ENCODE measurements around the gene SLC22A17.

- PRO-cap: no peak
- RAMPAGE, long total RNA, 3 experiments: no peak in any of the 3 experiments
Measured at GRCh38 chr14:22955852-22956343, 992 bp downstream of the HAUS4 start.

GRCh38 chr14:23089763-23090253 lies 5.1 kb downstream of the ACIN1 start:
- PRO-cap: no peak
- RAMPAGE, long total RNA, 3 experiments: no peak in any of the 3 experiments

DNA sequence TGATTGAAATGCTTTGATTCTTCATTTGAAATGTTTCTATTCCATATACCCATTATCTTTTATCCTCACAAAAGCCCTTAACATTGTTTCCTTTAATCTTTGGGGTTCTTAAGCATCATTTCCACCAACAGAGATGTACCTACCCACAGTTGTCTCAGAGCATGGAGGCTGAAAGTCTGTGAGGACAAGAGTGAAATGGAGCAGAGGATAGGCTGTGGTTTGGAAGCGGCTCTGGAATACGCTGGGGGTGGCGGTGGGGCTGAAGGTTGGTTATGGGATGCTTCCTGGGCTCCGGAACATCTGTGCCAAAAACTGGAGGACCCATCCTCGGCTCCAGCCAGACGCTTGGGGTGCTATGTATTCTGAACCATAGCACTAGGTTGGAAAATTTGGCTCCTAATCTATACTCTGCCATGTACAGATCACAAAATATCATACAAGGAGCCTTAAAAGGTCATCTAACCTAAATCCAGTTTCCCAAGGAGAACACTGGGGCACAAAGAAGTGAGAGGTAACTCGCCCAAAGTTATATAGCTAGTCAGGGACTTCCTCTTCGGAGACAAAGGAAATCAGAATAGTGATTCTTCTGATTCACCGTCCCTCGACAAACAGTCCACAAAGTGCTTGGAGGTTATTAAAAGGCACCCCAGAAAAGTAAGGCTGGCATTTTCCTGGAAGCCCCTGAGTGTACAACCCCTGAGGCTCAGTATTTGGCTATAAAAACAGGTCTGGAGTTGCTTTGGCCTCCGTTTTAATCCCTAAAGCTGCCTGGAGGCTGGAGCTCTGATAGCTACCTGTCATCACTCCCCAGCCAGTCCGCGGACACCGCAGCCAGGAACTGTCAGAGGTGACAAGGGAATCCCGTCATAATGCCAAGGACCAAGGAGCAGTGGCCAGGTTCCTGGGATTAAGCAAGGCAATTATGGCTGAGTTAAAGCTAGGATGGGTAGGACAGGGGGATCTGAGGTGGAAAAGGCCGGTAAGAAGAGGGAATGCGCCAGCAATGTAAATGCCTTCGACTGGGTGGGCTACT lies 2.4 kb downstream of the PPP1R3E start:
- PRO-cap: no peak
- RAMPAGE, long total RNA, 3 experiments: no peak in any of the 3 experiments

DNA sequence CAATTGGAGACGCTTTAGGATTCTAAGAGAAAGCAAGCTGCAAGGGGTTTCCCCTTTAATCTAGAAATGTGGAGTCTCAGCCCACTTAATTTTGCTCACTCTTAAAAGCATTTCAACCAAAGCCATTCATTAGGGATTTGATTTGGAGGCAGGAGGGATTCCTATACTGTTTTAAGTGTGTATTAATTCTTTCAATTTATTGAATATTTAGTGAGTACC lies 1.3 kb downstream of the PABPN1 start:
- PRO-cap: no peak
- RAMPAGE, long total RNA, 3 experiments: no peak in any of the 3 experiments

GRCh38 chr14:23352296-23353302 lies at the start of gene SLC22A17:
Gene SLC22A17 (minus strand): TSS chr14:23352887.
- PRO-cap: unidirectional peak, minus-strand start at chr14:23352885
- RAMPAGE, long total RNA, 3 experiments: start-site peak on the minus strand in 2 of 3 experiments, at chr14:23352876-23352929 at its widest, 17 to 20 reads per replicate

GRCh38 chr14:23361218-23361962 lies 3.6 kb downstream of the EFS start:
- PRO-cap: no peak
- RAMPAGE, long total RNA, 3 experiments: no peak in any of the 3 experiments

DNA sequence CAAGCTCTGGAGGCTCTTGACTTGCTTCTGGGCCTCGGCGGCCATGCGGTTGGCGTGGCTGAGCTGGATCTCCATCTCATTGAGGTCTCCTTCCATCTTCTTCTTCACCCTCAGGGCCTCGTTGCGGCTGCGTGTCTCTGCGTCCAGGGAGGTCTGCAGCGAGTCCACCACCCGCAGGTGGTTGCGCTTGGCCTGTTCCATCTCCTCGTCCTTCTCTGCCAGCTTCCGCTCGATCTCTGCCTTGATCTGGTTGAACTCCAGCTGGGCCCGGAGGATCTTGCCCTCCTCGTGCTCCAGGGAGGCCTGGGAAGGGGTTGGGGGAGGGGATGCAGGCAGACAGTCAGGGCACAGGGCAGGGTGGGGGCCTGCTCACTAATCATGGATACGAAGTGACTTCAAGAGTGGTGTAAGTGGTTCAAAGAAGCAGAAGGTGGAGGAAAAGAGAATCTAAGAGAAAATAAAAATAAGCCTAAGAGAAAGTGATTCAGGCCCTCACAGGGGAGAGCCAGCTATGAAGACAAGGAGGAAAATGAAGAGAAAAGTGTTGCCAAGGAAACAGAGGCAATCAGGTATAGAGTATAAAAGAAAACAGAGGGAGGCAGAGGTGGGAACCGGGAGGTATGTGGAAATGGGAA lies 8.1 kb upstream of the MYH6 start:
- PRO-cap: no peak
- RAMPAGE, long total RNA, 3 experiments: no peak in any of the 3 experiments

DNA sequence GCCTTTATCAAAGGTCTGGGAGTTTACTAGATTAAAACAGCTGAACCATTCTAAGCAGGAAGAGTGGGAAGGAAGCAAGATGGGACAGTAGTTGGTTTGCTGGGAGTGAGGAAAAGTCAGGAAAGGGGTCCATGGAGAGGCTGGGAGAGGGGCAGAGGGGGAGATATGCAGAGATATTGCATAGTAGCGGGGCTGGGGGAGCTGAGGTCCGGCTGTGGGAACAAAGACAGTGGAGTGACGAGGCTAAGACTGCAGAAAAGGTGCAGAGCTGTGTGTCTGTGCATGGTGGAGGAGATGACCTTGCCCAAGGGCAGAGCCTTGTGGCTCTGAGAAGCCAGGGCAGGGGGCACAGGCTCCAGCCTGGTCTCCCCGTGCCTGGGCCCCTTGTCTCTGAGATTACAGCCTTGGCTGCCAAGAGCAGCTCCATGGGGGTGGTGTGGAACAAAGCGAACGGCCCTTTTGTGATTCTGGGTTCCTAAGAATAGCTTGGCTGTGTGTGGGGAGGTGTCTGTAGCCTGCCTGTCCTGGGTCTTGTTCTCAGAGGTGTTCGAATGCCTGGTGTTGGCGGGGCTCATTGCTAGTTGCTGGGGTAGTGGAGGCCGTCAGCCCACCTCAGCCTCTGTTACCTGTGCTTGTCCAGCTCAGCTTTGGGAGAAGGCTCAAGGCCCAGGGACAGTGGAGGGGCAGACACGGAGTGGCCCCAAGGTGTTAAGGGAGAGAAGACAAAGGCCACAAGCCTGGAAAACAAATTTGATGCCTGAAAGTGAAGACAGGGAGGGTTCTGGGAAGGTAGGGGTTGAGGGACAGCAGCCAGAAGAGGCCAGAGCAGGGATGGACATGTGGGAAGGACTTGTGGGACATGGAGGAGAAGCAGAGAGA lies 7.2 kb upstream of the MYH7 start:
- PRO-cap: no peak
- RAMPAGE, long total RNA, 3 experiments: no peak in any of the 3 experiments

DNA sequence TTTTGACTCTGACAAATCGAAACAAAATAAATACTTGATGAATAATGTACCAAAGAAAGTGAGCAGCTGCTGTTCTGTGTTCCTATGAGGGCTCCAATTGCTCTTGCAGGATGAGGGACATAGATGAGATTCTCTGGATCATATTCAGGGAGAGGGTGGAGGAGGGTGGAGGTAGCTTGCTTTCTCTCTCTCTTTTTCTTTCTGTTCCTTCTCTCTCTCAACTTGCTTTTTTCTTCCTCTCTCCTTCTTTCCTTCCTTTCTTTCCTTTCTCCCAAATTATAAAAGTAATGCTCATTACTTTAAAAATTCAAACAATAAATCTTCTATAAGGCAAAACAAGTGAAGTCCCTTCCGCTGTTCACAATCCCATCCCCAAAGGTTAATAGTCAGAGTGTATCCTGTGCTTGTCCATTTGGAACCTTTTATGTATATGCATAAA lies 8.9 kb upstream of the MYH7 start:
- PRO-cap: no peak
- RAMPAGE, long total RNA, 3 experiments: no peak in any of the 3 experiments

GRCh38 chr14:23548699-23549054 lies 2.9 kb downstream of the ZFHX2 start:
- PRO-cap: no peak
- RAMPAGE, long total RNA, 3 experiments: no peak in any of the 3 experiments

DNA sequence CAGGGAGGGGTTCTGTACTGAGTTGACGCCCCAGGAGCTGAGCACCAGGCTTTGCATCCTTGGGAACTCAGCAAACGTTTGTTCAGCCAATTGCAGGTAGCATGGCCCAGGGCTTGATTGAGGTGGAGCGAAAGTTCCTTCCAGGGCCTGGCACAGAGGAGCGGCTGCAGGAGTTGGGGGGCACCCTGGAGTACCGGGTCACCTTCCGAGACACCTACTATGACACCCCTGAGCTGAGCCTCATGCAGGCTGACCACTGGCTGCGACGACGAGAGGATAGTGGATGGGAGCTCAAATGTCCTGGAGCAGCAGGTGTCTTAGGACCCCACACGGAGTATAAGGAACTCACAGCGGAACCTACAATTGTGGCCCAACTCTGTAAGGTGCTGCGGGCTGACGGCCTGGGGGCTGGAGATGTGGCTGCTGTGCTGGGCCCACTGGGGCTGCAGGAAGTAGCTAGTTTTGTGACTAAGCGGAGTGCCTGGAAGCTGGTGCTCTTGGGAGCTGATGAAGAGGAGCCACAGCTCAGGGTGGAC lies 654 bp downstream of the THTPA start:
- PRO-cap: no peak
- RAMPAGE, long total RNA, 3 experiments: no peak in any of the 3 experiments

DNA sequence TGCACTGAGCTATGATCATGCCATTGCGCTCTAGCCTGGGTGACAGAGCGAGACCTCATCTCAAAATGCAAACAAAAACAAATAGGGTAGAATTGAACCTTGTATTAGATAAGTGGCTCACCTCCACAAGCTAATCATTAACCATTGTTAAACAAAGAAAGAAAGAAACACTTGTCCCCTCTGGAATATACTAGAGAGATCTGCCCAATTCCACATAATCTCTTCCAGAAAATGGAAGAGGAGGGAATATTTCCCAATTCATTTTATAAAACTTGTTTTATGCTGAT lies 22.7 kb upstream of the DHRS2 start:
- PRO-cap: no peak
- RAMPAGE, long total RNA, 3 experiments: no peak in any of the 3 experiments

GRCh38 chr14:23699217-23699537 lies 63.0 kb downstream of the DHRS2 start:
- PRO-cap: no peak
- RAMPAGE, long total RNA, 3 experiments: no peak in any of the 3 experiments

DNA sequence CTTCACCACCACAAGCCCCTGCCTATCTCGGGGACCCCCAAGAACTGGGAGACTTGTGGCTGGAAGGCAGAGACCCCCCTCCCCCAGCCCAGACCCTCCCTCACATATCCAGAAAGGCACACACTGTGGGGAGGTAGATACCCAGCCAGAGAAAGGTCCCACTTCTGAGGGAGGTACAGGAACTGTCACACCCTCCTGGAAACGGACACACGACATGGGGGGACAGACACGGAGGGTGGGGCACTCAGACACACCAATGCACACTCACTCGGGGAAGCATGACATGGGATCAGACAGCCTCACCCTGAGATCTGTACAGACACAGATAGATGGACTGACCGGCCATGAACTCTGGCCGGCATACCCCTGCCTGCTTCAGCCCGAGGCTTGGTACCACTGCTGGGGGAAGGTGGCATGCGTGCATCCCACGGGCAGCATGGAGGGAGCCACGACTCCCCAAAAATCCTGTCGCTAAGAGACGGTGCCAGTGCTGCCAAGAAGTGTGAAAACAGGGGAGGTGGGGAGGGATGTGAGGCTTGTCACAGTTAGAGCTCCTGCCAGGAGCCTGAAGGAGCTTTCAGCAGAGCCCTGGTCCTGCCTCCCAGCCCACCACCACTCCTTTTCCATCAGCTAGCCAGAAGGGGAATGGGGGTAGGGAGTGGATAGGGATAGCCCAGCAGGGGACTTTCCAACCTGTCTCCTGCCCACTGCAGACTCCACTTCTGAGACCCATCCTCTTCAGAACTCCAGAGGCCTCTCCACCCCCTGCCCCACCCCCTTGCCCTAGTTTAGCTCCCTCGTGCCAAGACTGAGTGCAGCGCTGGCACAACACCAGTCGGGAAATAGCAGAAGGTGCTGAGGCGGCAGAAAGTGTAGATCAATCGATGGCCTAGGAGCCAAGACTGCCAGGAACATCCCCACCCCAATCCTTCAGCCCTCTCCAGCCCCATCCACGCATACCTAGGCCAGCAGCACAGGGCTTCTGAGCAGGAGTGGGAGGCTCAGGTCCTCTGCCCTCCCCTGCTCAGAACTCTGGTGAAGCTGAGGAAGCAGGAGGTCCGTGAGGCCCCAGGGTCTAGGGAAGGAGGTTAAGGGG lies 737 bp downstream of the CPNE6 start:
- PRO-cap: no peak
- RAMPAGE, long total RNA, 3 experiments: no peak in any of the 3 experiments

DNA sequence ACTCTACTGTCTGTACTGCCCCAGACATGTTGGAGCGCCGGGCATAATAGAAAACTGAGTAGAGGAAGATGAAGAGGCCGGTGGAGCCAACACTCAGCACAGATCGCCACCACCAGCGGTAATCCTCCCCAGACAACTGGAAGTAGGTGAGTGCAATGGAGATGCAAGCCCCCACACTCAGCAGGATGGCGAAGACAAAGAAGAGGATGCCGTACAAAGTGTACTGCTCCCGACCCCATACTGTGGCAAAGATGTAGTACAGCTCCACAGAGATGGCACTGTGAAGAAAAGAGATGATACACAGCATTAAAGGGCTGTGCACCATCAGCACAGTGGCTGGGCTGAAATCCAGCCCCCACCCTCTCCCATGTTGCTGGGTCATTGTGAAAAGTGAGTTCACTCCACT lies 918 bp upstream of the IPO4 start:
- PRO-cap: no peak
- RAMPAGE, long total RNA, 3 experiments: no peak in any of the 3 experiments

DNA sequence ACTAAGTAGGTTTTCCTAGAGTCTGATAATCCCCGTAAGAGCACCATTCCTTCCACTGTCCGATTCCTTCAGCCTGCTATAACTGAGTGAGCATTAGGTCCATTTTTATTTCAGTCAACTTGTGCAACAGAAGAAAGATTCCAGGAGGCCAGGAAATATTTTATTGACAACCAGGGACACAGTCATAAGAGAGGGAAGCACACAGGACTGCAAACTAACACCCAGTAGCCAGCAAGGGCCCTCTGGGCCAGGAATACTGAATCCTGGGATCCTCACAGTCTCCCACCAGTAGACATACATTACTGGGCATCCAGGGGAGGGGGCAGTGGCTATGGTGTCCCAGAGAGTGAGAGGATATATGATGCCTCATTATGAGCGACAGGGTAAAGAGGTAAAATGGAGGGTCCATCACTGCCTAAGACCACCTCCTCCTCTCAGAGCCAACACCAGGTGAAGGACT lies 883 bp upstream of the MDP1 start:
- PRO-cap: no peak
- RAMPAGE, long total RNA, 3 experiments: no peak in any of the 3 experiments

GRCh38 chr14:24231873-24232248 lies 306 bp downstream of the NEDD8 start:
- PRO-cap: no peak
- RAMPAGE, long total RNA, 3 experiments: no peak in any of the 3 experiments

DNA sequence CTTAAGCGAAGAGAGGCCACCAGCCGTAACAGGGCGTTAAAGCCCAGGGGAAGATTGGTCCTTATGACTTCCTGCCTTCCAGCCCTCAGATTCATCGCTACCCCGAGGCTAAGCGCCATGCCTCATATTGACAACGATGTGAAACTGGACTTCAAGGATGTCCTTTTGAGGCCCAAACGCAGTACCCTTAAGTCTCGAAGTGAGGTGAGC lies 313 bp downstream of the GMPR2 start:
- PRO-cap: no peak
- RAMPAGE, long total RNA, 3 experiments: no peak in any of the 3 experiments

DNA sequence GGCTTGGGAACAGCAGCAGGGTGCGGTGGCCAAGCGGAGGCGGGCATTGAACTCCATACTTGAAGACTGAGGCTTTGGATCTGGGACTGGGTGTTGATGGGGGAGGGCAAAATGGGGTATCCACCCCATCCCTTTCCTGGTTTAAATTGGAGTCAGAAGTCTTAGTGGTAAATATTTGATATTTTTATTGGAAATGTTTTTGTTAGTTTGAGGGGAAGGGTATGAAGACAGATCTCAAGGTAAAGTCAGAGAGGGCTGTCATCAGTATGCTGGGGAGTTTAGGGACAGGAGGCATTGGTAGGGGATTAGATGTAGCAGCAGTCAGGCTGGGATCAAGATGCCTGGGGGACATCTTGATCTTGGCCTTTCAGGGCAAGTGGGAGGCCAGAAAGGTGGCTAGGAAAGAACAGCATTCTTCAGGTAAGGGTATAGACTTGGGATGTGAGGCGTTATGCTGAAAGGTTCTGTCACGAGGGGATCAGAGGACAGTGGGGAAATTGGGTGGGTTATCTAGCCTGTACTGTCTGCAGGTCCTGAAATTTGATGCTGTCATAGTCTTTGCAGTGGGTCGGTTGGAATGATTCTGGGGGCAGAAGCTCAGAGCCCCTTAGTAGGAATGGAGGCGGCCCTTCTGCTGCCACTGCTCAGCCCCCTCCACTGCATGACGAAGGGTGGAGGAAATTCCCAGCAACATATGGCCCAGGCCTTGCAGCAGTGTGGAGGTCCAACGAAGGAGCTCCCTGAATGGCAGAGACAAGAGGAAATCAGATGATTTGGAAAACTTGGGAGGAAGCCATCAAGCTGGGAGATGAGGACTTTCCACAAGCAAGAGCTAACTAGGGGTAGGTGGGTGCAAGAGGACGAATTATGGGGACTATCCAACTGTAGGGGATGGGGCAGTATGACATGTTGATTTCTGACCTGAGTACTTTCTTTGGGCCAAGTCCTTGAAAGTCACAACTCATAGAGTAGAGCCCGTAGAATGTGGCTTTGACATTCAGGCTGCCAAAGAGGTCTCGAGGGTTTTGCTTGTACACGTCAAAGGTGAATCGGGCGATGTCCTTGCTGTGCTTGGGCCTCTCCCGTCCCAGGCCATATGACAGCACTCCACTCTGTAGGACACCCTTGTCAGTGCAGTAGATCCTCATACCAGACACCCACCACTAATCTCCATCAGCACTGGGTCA lies 2.4 kb downstream of the CIDEB start:
- PRO-cap: no peak
- RAMPAGE, long total RNA, 3 experiments: start-site peak on the plus strand in 1 of 3 experiments, centred at position 624 of the sequence, 22 reads per replicate

DNA sequence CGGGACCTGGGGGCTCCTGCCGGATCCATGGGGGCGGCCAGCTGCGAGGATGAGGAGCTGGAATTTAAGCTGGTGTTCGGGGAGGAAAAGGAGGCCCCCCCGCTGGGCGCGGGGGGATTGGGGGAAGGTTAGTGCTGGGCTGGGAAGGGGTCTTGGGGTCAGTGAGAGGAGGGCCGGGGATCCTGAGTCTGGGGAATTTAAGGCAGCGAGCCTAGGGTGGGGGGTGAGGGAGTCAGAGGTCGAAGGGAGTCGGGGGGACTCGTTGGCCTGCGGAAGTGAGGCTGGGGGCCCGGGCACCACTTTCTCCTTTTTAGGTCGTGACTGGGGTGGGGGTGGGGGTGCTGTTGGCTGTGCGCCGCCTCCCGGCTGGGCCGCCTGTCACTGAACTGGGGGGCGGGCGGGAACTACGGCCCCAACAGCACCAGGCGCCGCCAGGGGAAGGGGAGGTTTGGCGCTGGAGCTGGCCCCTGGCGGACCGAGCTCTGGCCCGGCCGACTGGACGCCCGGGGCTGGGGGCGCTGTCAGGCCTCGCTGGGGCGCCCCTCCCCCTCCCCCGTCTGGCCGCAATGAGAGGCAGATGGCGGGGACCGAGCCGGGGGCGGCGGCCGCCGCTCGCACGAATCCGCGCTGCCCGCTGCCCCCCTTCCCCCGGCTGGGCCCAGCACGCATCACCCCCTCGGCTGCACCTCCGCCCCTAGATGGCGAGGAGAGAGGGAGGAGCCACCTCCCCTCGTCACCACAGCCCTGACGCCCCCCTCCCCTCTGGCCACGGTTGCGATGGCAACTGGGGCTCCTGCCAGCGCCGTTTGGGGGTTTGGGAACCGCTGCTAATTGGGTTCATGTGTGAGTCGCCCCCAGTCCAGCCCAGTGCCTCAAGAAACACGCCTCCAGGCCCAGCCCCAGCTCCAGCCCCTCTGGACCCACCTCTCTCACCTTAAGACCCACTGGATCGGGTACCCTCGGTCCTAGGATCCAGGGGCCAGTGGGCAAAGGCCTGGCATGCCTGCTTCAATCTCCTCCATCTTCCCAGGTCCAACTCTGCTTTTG lies 653 bp downstream of the NFATC4 start:
- PRO-cap: bidirectional peak, plus-strand start at position 569 of the sequence, minus-strand start at position 654 of the sequence
- RAMPAGE, long total RNA, 3 experiments: no peak in any of the 3 experiments

Data from subcutaneous adipose tissue (tissue), 3 donors.